ENCODE measurements around a stretch of chr10.

DNA sequence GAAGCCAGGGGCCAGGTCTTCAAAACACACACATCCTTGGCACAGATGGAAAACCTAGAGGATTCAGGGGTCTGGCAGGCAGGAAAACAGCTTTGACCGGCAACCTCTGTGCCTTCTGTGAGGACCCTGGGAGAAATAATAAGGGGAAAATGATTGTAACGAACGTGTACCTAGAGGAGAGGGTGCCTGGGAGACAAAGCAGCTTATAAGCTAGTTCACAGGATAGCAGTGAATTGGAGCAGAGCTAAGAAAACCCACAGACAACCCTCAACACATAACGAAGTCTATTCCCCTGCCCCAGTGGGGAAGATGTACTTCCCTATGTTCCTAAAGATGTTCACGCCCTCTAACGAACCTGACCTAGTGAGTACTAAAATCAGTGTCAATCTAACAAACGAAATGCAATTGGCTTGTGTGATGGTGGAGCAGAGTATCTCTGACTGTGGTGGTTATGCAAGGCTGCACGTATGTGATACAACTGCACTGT lies 1.5 kb downstream of the ANKRD16 start:
- PRO-cap, result no peak

GRCh38 chr10:5918062-5918735 lies 28.2 kb downstream of the FBH1 start:
- PRO-cap, result no peak

GRCh38 chr10:5965194-5965827 lies 12.0 kb downstream of the IL15RA start:
- PRO-cap, result no peak

- PRO-cap, result no peak
Measured at GRCh38 chr10:5971071-5971768, 6.1 kb downstream of the IL15RA start.

DNA sequence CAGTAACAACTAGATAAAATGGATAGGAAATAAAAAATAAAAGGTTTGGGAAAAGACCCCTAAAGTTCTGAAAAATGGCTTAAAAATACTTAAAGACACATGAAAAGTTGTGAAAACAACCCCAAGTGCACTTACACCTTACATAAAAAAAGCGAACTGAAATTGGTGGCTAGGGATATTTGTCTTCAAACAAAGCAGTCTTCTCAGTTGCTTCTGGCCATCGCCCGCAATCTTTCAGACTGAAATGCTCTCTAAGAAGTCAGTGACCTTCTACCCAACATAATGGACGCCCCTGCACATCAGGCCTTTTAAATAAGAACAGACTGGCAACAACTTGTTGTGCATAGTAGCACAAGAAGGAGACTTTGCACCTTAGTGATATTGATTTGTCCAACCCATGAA lies 4.5 kb downstream of the IL15RA start:
- PRO-cap, result no peak

DNA sequence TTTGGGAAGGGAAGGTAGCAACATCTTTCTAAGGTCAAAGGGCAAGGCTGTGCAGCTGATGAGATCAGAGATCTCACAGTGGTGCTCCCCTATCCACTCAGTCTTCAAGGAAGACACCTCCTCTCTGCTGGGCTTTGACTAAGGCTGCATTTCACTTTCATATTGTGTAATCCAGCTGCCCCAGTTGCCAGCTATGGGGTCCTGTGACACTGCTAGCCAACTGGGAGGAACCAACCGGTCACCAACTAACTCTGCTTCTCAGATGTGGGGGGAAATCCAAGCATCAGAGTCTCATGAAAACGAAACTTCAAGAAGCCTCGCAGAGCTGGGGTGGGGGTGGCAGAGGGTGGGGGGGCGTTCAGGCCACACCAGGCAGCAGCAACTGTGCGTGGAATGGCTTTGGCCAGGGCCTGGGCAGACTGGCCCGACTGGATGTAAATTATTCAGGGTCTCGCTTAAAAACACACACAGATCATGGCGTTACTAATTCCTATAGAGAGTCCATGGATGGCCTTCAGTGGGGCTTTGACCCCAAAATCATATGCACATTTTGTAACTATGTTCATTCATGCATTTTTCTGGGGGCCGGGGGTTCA lies 1.3 kb downstream of the IL15RA start:
- PRO-cap, result no peak

- PRO-cap, result no peak
Measured at GRCh38 chr10:5984259-5984566, 6.9 kb upstream of the IL15RA start.

DNA sequence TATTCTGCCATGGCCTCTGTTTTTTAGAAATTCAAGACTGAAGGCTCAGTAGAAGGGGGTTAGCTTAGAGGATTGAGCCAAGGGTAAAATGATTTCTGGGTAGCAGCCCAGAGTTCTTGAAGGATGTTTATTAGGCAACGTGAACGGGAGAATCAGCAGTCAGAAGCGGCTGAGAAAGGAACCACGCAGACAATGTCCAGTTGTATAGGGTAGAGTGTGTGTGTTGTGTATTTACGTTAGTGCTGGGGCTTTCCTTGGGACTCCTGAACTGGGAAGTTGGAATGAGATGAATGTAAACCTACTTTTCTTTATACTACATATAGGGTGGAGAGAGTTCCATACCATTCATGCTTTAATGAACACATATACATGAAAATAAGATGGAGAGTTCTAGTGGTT lies 34.9 kb upstream of the IL15RA start:
- PRO-cap, result no peak

- PRO-cap, result no peak
Measured at GRCh38 chr10:6083563-6084062, 5.2 kb upstream of the RBM17 start.

DNA sequence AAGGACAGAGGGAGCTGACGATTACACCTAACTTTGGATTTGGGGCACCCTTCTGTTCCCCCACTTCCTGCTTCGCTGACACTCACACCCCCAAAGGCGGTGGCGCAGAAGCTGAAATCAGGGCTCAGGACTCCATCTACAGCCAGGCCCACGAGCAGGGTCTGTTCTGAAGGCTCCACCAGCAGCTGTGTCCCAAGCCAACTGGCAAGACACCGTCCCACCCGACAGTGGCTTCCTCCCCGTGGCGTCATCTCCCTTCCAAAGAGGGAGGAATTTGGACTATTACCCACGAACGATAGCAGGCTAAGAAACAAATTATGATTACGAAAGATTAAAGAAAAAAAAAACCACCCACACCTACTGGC lies 54.3 kb downstream of the RBM17 start:
- PRO-cap, result no peak

GRCh38 chr10:6203856-6204890 lies 1.4 kb downstream of the PFKFB3 start:
- PRO-cap, result no peak

GRCh38 chr10:6216623-6217738 lies 14.2 kb downstream of the PFKFB3 start:
- PRO-cap, result no peak

DNA sequence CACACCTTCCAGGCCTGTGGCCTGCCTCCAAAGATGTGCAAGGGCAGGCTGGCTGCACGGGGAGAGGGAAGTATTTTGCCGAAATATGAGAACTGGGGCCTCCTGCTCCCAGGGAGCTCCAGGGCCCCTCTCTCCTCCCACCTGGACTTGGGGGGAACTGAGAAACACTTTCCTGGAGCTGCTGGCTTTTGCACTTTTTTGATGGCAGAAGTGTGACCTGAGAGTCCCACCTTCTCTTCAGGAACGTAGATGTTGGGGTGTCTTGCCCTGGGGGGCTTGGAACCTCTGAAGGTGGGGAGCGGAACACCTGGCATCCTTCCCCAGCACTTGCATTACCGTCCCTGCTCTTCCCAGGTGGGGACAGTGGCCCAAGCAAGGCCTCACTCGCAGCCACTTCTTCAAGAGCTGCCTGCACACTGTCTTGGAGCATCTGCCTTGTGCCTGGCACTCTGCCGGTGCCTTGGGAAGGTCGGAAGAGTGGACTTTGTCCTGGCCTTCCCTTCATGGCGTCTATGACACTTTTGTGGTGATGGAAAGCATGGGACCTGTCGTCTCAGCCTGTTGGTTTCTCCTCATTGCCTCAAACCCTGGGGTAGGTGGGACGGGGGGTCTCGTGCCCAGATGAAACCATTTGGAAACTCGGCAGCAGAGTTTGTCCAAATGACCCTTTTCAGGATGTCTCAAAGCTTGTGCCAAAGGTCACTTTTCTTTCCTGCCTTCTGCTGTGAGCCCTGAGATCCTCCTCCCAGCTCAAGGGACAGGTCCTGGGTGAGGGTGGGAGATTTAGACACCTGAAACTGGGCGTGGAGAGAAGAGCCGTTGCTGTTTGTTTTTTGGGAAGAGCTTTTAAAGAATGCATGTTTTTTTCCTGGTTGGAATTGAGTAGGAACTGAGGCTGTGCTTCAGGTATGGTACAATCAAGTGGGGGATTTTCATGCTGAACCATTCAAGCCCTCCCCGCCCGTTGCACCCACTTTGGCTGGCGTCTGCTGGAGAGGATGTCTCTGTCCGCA lies 31.1 kb downstream of the PFKFB3 start:
- PRO-cap, result no peak

- PRO-cap, result no peak
Measured at GRCh38 chr10:6778992-6779669, 199.1 kb upstream of the PRKCQ start.

GRCh38 chr10:6916840-6917588 lies 336.9 kb upstream of the PRKCQ start:
- PRO-cap, result no peak

DNA sequence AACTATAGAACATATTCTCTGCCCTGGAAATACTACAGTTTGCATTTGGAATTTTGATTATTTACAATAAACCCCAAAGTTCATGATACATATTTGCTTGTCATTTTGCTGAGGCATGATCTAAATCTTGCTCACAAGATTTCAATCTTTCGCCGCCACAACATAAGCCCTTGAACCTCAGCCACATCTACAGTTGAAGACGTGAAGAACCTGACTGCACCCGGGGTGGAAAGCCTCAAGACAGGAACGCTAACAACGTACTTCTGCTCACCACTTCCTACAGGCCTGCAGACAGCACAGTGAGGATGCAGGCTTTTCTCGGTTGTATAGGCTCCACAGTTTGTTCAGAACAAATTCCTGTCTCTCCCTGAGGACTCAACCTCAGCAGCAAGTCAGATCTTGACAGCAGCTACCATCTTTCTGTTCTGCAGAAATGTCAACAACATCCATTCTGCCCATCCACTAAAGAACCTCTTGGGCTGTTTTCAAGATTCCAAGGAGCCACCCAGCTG lies 393.8 kb upstream of the PRKCQ start:
- PRO-cap, result no peak

- PRO-cap, result no peak
Measured at GRCh38 chr10:7028067-7028691, 382.7 kb downstream of the SFMBT2 start.

GRCh38 chr10:7119522-7120094 lies 291.2 kb downstream of the SFMBT2 start:
- PRO-cap, result no peak

- PRO-cap, result no peak
Measured at GRCh38 chr10:7184702-7185069, 226.1 kb downstream of the SFMBT2 start.

DNA sequence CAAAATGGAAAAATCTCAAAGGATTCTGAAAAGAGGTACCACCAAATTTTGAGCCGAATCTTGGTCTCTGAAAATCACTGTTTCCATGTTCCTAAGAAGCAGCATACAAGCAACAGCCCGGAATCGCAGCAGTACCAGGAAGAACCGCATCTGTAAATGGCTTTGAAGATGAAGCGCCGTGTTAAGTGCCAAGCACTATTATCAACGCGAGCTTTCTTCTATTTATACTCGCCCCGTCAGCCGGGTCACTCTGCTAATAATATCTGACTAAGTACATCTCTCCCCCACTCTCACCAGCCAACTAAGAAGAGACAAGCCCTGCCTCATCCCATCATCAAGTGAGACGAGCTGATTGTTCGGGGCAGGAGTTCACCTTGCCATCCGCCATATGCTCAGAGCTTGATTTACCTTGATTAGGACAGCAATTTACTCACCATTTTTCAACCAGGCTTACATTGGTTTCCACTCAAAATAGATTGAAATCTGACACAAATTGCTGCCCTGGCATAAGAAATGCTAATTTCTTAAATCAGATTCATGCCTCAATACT lies 13.2 kb downstream of the SFMBT2 start:
- PRO-cap, result no peak

Measured in SP-49 (cell line).